SK-N-DZ (cell line): Measurements from ENCODE around the gene RPE65.

GRCh38 chr1:64835759-64836315 lies 91.0 kb downstream of the RAVER2 start:
RAMPAGE:
- cytosol, long total RNA, result no peak
- nucleus, long total RNA, result no peak

DNA sequence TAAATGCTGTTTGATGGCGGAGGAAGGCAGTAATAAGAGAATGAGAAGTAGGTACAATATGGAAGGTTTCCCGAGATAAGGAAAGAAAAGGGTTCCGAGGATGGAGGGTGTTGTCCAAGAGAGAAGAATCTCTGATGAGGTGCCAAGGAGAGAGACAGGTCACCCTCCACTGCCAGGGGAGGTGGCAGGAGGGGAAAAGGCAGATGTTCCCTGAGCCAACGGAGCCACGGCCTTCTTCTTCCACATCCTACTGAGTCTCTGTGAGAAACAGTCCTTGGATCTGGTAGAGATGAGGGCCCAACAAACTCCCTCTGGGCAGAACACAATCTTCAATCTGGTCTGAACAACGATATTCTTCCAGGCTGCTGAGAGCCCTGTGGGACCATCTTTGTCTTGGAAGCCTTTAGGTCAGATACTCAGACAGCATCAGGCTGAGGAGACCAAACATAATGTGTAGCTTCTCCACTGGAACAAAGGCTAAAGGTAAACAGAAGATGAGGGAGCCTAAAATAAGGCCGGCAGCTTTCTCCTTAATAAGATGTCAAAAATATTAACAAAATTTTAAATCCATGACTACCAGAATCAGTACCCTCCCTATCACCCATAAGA lies 90.2 kb downstream of the JAK1 start:
RAMPAGE:
- cytosol, long total RNA, result no peak
- nucleus, long total RNA, result no peak

DNA sequence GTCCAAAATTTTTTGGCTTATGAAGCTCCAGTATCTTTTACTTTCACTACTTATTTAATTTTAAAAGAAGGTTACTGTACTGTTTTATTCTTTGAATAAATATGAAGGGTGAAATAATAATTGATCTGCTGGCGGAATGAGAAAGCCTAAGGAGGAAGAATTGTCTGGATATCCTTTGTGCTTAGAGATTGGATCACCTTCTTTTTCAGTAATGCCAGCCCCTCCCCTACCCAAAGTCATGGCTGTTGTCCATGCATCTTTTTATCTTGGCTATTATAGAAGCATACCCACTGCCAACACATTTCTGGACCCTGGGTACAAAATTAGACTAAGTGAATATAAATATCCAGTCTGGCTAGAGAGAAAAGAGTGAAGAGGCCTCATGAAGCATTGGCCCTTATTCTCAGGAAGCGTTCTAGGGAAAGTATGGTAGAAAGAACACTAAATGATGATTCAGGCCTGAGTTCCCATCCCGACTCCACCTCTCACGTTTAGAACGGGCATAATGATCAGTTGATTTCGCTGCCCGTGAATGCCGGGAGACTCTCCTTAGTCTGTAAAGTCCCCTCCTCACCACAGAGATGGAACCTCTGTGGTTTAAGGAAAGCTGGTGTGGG lies 28.1 kb downstream of the AK4 start:
RAMPAGE:
- cytosol, long total RNA, result no peak
- nucleus, long total RNA, result no peak

RAMPAGE:
- cytosol, long total RNA, result no peak
- nucleus, long total RNA, result no peak
Measured at GRCh38 chr1:66275529-66276153, 258.3 kb upstream of the SGIP1 start.

DNA sequence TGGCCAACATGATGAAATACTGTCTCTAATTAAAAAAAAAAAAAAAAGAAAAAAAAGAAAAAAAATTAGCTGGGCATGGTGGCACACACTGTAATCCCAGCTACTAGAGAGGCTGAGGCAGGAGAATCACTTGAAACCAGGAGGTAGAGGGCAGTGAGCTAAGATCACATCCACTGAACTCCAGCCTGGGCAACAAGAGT lies 191.5 kb upstream of the SGIP1 start:
RAMPAGE:
- cytosol, long total RNA, result no peak
- nucleus, long total RNA, result no peak

RAMPAGE:
- cytosol, long total RNA, result no peak
- nucleus, long total RNA, result no peak
Measured at GRCh38 chr1:66395669-66395967, 138.3 kb upstream of the SGIP1 start.

GRCh38 chr1:66774494-66774693 lies 22.1 kb downstream of the DYNLT5 start:
RAMPAGE:
- cytosol, long total RNA, result no peak
- nucleus, long total RNA, result no peak

RAMPAGE:
- cytosol, long total RNA, result no peak
- nucleus, long total RNA, result no peak
Measured at GRCh38 chr1:67019331-67020193, 34.4 kb downstream of the SLC35D1 start.

DNA sequence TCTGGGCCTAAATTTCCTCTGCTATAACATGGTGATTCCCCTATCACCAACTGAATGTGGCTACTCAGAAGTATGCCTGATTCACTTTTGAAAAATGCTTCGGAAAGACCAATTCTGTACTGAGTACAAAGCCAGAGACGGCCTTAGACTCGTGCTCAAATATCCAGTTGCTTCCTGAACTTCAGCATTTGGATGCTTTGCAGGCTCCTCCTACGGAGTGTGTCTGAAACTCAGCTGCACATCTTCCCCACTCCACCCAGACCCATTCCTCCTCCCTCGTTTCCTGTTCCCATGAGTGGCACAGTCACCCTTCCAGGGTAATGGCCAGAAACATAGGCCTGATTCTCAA lies 98.4 kb upstream of the GADD45A start:
RAMPAGE:
- cytosol, long total RNA, result no peak
- nucleus, long total RNA, result no peak

GRCh38 chr1:67668364-67669036 lies 16.5 kb upstream of the GADD45A start:
RAMPAGE:
- cytosol, long total RNA, result no peak
- nucleus, long total RNA, result no peak

DNA sequence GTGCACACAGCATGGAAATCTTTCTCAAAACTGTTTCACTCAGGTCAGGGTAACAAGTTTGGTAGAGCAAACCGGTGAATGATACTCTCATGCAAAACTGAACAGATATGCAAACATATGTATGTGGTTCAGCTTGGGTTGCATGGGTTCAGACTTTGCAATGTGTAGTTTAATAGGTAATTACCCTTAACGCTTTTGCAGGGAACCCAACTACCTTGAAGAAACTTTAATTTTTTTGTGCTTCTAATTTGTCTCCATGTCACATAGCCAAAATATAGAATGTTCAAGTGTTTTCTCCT lies 2.2 kb downstream of the GADD45A start:
RAMPAGE:
- cytosol, long total RNA, result no peak
- nucleus, long total RNA, result no peak

DNA sequence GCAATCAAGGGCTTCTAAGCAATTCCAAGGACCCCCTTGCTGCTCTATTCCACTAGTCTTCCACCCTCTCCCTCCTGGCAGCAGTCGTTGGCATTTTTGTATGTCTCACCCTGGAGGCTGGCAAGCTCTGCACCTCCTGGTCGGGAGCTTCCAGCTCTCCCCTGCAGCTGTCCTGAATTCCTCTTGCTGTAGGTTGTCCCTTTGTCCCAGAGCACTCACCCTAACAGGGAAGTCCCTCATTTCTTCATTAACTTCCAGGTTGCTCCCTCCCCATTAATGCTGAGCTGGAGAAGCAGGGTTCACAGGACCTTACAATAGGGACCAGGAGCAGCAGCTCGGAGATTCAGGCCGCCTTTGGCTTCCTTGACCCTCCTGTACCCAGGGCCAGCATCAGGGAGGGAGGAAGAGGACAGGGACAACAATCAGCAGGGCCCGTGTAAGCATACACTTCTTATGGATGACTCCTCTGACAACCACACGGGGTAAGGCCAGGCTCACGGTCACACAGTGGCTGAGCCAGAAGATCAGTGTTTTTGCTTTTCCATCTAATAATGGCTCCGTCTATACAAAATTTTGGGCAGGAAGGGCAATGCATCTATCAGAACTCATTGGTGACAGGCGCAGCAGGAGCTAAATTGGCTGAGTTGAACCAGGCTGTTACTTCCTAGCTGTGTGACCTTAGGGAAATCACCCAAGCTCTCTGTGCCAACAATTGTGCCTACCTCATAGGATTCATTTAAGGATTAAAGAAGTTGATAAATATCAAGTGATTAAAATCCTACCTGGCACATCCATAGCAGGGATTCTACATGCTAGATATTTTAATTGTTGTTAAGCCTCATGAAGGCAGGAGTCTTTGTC lies 65.6 kb upstream of the DIRAS3 start:
RAMPAGE:
- cytosol, long total RNA, result no peak
- nucleus, long total RNA, result no peak

DNA sequence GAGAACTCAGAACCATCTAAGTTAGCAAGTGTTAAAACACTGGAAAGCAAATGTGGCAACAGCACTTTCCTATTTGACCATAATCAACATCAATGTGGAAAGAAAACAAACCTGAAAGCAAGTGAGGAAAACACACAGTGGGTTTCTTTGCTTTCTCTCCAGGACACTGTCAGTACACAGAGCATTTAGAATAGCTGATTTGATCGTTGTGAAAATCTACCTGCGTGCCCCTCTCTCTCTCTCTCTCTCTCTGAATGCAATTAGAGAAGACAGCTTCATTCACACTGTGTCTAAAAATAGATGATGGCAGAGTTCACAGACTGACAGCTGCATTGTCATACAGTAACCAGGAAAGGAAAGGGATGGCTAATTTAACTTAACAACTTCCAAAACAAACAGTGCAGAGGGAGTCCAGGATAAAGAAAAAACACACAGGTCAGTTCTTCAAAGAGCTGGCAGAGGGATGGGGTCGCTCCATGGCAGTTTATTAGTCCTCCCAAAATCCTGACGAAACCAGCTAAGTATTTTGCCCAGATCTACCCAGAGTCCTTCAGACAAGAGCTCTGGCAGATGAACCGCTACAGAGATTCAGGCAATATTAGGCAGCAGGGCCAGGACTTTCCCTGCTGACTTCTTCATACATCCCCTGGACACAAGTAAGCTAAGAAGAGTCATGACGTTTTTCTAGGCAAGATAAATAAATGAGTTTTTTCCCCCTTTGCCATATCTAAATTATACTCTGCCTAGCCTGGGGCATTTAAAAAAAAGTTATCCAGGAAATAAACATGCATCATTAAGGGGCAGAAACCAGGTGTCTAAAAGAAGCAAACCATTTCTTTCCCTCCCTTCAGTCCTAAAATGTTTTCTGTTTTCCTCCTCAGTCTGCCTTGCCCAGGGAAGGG lies 58.9 kb downstream of the WLS start:
RAMPAGE:
- cytosol, long total RNA, result no peak
- nucleus, long total RNA, result no peak

RAMPAGE:
- cytosol, long total RNA, result no peak
- nucleus, long total RNA, result no peak
Measured at GRCh38 chr1:68174711-68175118, 57.6 kb downstream of the WLS start.

GRCh38 chr1:68231666-68232139 lies 620 bp downstream of the WLS start:
RAMPAGE:
- cytosol, long total RNA, result no peak
- nucleus, long total RNA, result no peak

GRCh38 chr1:68449648-68450147 lies at the start of gene RPE65:
Gene RPE65 (minus strand): TSS chr1:68449954.
RAMPAGE:
- cytosol, long total RNA, result no peak
- nucleus, long total RNA, result no peak

RAMPAGE:
- cytosol, long total RNA, result no peak
- nucleus, long total RNA, result no peak
Measured at GRCh38 chr1:68621540-68621940, 124.7 kb upstream of the DEPDC1 start.

DNA sequence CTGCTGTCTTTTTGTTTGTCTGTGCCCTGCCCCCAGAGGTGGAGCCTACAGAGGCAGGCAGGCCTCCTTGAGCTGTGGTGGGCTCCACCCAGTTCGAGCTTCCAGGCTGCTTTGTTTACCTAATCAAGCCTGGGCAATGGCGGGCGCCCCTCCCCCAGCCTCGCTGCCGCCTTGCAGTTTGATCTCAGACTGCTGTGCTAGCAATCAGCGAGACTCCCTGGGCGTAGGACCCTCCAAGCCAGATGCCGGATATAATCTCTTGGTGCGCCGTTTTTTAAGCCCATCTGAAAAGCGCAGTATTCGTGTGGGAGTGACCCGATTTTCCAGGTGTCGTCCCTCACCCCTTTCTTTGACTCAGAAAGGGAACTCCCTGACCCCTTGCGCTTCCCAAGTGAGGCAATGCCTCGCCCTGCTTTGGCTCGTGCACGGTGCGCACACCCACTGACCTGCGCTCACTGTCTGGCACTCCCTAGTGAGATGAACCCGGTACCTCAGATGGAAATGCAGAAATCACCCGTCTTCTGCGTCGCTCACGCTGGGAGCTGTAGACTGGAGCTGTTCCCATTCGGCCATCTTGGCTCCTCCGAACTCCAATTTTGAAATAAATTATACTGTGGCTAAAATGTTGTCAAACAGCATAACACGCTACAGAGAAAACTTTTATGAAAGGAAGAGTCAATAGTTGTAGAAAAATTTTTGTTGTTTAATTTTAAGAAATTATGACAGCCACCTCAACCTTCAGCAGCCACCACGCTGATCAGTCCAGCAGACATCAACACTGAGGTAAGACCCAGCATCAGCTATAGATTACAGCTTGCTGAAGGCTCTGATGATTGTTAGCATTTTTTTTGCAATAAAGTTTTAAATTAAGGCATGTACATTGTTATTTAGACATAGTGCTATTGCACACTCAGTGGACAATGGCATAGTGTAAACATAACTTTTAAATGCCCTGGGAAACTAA lies 384.6 kb upstream of the DEPDC1 start:
RAMPAGE:
- cytosol, long total RNA, result no peak
- nucleus, long total RNA, result no peak

GRCh38 chr1:69551607-69552033 lies 16.1 kb upstream of the LRRC7 start:
RAMPAGE:
- cytosol, long total RNA, result no peak
- nucleus, long total RNA, result start-site peak on the plus strand at chr1:69551876-69551907, 263 and 52 reads in 2 replicates

DNA sequence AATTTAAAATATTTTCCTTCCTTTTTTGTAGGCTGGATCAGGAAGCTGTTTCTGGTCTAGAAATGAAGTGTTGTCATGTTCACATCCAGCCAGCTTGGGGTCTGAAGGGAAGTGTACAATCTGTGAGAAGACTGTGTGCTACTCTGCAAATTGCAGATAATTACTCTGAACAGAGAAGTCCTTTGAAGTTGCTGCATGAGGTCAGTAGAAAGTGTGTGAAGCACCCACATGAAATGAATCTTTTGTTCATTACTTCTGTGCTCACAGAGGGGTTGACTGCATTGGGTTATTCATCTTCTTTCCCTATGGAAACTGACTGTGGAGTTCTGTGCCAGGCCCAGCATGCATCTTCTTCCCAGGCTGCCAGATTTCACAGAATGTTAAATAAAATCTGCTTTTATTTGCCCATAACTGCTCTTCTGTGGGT lies 47.0 kb downstream of the CTH start:
RAMPAGE:
- cytosol, long total RNA, result no peak
- nucleus, long total RNA, result no peak